ENCODE measurements around a stretch of chr10.

DNA sequence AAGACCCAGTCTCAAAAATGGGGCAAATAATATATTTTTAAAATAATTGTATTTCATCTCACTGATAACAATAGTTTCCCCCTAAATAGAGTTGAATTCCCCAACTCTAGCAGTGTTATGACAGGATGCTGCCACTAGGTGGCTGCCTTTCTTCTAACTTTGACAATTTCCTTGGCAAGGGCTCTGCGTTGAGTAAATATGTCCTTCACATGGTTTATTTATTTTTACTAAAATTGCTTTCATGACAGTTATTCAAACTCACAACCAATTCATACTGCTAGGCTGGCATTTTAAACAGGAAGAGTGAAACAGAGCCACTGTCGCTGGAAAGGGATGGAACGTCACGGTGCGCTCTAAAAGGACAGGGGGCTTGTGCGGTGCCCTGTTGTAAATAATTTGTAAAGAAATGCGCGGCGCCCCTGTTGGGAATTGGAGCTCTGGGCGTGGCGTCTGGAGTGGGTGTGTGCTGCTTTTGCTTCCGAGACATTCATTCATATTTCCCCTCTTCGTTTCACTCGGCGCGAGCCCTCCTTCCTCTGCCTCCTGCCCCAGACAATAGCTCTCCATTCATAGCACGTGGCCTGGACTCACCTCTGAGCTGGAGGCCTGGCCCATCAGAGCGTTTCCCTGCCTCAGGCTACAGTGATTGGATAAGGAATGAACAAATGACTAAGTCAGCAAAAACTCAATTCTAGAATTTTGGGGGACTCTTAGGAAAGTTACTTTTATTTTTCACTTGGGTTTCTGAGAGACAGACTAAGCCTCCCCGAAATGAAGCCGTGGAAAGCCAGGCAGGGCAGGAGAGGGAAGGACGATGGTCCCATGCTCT lies 20.5 kb upstream of the PITRM1 start:
- CAGE, long polyA plus RNA, result no peak
- RRBS, result no CpG with 5 or more reads among the region's 21 CpGs

- CAGE, long polyA plus RNA, result no peak
- RRBS, result 1% methylated on average over 5 of the region's 27 CpGs
These were observed 25.0 kb upstream of the PITRM1 start for GRCh38 chr10:3197314-3198191.

- CAGE, long polyA plus RNA, result no peak
- RRBS, result no CpG with 5 or more reads among the region's 3 CpGs
These were observed 75.9 kb upstream of the PITRM1 start for GRCh38 chr10:3248495-3248965.

- CAGE, long polyA plus RNA, result no peak
- RRBS, result 85% methylated on average over 4 of the region's 28 CpGs
These were observed 115.3 kb upstream of the PITRM1 start for GRCh38 chr10:3287807-3288410.

DNA sequence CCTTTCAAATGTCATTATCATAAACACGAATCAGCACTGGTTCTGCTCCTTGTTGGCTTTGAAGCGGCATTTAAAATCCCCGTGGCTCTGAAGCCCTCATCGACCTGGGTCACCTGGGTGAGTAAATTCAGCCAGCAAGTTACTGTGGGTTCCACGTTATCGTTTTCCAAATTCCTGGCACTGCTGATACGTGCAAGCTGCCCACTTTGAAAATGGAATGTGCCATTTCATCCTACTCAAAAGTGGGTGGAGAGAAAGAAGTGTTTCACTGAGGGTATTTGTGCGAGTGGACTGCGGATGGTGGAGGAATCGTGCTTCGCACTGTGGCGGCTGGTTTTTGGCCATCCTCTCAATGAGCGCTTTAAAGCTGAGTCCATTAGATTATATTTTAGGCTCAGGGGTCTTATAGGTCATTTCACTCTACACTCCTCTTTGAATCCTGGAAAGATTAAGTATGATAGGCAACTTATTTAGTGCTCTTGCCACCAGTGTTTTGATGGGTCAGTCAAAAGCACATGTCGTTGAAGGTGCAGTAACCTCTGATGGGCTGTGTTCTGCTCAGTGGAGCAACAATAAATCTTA lies 281.6 kb downstream of the KLF6 start:
- CAGE, long polyA plus RNA, result no peak
- RRBS, result no CpG with 5 or more reads among the region's 14 CpGs

DNA sequence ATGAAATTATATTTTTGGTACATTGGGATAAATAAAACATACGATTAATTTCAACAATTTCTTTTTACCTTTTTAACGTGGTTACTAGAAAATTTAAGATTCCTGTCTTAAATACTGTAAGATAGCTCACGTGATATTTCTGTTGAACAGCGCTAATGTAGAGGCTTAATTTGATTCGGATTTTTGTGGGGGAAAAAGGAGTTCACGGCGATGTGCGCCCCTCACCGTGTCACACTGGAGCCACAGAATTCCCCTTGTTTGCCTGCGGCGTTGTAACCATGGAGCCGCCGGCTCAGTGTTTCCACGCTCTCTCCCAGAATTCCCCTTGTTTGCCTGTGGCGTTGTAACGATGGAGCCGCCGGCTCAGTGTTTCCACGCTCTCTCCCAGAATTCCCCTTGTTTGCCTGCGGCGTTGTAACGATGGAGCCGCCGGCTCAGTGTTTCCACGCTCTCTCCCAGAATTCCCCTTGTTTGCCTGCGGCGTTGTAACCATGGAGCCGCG lies 228.9 kb downstream of the KLF6 start:
- CAGE, long polyA plus RNA, result no peak
- RRBS, result no CpG with 5 or more reads among the region's 29 CpGs

GRCh38 chr10:3671527-3672213 lies 113.3 kb downstream of the KLF6 start:
- CAGE, long polyA plus RNA, result no peak
- RRBS, result no CpG with 5 or more reads among the region's 12 CpGs

- CAGE, long polyA plus RNA, result no peak
- RRBS, result no CpG with 5 or more reads among the region's 15 CpGs
These were observed 8.0 kb downstream of the KLF6 start for GRCh38 chr10:3776655-3777771.

- CAGE, long polyA plus RNA, result no peak
- RRBS, result 0% methylated on average over 1 of the region's 20 CpGs
These were observed 2.9 kb downstream of the KLF6 start for GRCh38 chr10:3781949-3782764.

- CAGE, long polyA plus RNA, result no peak
- RRBS, result no CpG with 5 or more reads among the region's 5 CpGs
These were observed 20.2 kb upstream of the KLF6 start for GRCh38 chr10:3805156-3805624.

DNA sequence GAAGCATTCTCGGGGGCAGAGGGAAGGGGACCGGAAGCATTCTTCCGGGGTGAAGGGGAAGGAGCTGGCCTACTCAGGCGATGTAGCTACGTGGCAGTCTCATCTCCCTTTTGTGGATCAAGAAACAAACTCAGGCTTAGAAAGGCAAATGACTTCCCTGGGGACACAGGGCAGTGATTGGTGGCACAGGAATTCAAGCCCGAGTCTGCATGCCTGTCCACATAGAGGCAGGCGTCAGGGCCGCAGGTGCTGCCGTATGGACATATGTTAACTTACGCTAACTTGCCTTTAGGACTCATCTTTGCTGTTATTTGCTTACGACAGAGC lies 42.2 kb upstream of the KLF6 start:
- CAGE, long polyA plus RNA, result no peak
- RRBS, result no CpG with 5 or more reads among the region's 11 CpGs

DNA sequence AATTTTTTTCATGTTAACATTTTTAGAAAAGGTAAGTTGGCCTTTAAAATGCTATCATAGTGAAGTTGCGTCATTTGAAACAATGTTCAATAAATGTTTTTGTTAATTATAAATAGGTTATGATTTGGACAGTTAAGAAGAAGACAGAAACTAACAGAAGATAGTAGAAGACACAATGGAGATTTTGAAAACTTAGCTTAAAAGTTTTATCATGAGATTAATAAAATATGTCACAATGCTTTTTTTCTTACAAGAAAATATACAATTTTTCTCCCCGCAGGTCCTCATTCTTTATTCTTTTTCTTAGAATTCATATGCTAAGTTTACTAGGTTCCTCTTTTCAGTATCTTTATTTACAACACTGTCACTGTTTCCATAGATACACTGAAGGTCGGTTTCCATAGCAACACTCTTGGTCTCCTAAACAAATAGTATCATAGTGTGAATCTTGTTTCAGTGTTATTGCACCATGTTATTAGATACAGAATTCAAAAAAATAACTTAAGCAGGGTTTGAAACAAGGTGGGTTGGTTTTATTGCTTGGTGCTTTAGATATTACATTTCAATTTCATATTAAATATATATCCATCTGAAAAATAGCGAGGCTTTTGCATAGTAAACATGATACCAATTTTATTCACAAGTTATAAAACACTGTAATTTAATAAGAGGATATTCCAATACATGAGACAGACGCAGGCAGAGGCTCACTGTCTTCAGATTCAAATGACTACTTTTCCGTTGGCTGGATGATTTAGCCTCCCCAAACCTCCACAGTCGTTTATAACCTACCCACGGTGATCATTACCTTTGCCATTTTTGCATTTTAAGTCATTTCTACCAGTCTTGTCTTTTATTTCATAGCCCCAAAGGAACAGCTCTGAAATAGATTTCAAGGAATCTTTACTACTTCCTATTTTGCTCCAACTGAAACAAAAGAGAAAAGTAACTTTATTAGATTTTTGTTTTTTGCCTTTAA lies 88.8 kb upstream of the KLF6 start:
- CAGE, long polyA plus RNA, result no peak
- RRBS, result no CpG with 5 or more reads among the region's 8 CpGs

GRCh38 chr10:3902328-3902979 lies 117.4 kb upstream of the KLF6 start:
- CAGE, long polyA plus RNA, result no peak
- RRBS, result no CpG with 5 or more reads among the region's 6 CpGs

- CAGE, long polyA plus RNA, result no peak
- RRBS, result no CpG with 5 or more reads among the region's 7 CpGs
These were observed 123.2 kb upstream of the KLF6 start for GRCh38 chr10:3908268-3908480.

GRCh38 chr10:3969970-3970356 lies 185.0 kb upstream of the KLF6 start:
- CAGE, long polyA plus RNA, result no peak
- RRBS, result no CpG with 5 or more reads among the region's 6 CpGs

DNA sequence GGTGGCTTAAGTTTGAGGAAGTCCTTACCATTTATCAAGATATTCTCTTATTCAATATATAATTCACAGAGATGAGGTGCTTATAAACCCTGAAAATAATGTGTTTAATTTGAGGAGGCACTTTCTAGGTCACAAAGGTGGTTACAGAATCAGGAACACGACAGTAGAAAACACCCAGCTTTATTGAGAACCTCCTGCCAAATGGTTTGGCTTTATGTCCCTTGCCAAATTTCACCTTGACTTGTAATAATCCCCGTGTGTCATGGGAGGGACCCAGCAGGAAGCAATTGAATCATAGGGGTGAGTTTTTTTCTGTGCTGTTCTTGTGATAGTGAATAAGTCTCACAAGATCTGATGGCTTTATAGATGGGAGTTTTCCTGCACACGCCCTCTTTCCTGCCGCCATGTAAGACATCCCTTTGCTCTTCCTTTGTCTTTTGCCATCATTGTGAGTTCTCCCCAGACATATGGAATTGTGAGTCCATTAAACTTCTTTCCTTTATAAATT lies 193.7 kb upstream of the KLF6 start:
- CAGE, long polyA plus RNA, result no peak
- RRBS, result no CpG with 5 or more reads among the region's 4 CpGs

- CAGE, long polyA plus RNA, result no peak
- RRBS, result no CpG with 5 or more reads among the region's 5 CpGs
These were observed 258.9 kb upstream of the KLF6 start for GRCh38 chr10:4043829-4044304.

DNA sequence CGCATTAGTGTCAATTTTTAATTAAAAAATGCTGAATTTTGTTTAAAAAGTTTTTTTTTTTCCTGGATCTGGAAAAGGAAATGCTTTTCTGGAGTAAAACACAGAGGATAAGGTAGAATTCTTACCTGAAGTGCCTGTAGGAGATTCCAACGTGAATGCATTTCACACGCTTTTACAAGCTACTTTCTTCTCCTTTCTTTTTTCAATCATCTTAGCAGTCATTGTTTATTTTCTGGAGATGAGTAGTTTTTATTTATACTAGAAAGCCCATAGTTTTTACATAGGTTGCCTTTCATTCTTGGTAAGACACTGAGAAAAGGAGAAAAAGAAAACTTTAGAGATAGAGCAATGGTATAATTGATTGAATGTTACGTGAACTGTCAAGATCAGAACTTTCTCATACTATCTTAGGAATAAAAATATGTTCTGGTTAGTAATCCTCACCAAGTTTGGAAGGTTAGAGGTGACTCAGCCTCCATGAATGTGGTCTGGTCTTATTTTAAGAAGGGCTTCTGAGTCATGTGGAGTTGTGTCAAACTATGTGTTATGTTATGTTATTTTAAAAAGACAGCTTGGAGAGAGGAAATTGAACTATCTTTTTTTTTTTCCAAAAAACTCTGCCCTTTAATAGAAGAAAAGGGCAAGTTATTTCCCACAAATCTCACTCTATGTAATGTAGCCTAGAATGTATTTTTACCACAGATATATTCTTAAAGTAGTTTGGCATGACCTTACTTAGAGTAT lies 458.5 kb upstream of the KLF6 start:
- CAGE, long polyA plus RNA, result no peak
- RRBS, result no CpG with 5 or more reads among the region's 4 CpGs

- CAGE, long polyA plus RNA, result no peak
- RRBS, result no CpG with 5 or more reads among the region's 4 CpGs
These were observed 485.3 kb upstream of the KLF6 start for GRCh38 chr10:4270243-4270678.

DNA sequence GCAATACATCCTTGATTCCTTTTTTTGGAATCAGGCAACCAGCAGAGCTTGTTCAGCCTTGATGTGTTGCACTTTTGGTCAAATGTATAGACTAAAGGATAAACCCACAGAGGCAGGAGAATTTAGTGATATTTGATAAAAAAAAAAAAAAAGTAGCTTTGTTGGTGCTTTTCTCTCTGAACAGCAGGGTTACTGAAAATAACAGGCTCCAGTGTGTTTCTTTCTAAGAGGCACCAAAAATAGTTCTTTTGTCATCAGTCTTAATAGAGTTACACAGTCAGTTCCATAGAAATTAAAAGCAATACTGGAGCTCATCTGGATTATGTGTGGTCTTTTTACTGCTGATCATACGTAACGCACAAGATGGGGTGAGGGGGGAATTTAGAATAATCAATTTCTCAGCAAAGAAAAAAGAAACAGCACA lies 178.9 kb upstream of the AKR1E2 start:
- CAGE, long polyA plus RNA, result no peak
- RRBS, result no CpG with 5 or more reads among the region's 2 CpGs